ENCODE measurements around the gene BICD2.

GRCh38 chr9:91395775-91396189, 27.9 kb downstream of the NFIL3 start:
- RRBS = no CpG with 5 or more reads among the region's 3 CpGs

- RRBS = no CpG with 5 or more reads among the region's 16 CpGs
Observed at GRCh38 chr9:91410231-91411062, 13.2 kb downstream of the NFIL3 start.

GRCh38 chr9:91483758-91484382, 60.2 kb upstream of the NFIL3 start:
- RRBS = no CpG with 5 or more reads among the region's 11 CpGs

GRCh38 chr9:91796324-91796699, 153.7 kb downstream of the ROR2 start:
- RRBS = no CpG with 5 or more reads among the region's 3 CpGs

DNA sequence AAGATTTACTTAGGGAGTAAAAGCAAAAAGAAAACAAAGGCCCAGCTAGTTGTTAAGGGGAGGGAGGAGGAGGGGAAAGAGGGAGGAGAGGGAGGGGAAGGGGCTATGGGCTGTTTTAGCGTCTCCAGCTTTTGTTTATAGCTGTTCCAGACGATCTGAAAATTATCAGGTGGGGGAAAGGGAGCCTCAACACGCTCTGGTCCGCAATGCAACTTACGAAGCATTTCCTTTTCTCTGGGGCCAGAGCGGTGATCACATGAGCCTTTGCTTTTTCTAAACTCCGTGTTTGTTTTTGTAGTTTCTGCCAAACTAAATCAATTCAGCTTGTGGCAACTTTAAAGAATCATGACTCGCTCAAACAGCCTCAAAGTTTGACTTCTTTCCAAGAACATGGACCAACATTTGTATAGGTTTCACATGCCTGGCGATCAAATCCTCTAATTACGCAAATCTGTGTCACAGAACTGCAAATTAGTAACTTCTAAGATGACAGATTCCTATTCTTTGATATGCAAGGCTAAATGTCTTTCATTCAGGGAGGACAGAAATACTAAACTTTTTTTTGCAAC, 132.2 kb downstream of the ROR2 start:
- RRBS = no CpG with 5 or more reads among the region's 10 CpGs

DNA sequence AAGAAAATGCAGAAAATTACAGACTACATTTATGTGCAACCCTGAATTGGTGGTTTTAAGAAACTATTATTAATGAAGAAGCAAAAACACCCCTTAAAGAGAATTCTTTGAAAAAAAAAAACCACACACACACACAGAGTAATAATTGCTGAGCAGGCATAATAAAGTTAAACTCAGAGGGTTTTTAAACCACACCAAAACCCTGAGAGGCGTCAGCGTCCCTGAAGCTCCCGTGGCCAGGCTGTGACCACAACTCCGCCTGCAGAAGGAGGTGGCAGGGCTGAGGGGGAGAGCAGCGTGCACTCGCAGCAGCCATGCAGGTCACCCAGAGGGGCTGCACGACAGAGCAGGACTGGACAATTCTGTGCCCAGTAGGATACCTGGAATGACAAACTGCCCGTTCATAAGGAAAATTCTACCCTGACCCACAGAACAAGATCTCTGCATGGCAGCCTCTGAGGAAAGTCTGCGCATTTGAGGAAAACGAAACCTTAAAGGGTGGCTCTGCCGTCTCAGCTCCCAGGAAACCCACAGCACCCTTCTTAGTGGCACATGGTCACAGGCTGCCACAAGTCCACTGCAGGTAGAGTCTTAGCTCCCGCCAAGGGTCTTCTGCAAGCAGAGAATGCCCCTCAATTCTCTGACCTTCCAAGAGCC, 44.0 kb downstream of the ROR2 start:
- RRBS = no CpG with 5 or more reads among the region's 12 CpGs

- RRBS = 5% methylated on average over 7 of the region's 20 CpGs
Observed at GRCh38 chr9:91949294-91949521, 820 bp downstream of the ROR2 start.

GRCh38 chr9:92043369-92043953, 71.8 kb downstream of the SPTLC1 start:
- RRBS = no CpG with 5 or more reads among the region's 4 CpGs

- RRBS = no CpG with 5 or more reads among the region's 8 CpGs
Observed at GRCh38 chr9:92086703-92087271, 28.4 kb downstream of the SPTLC1 start.

DNA sequence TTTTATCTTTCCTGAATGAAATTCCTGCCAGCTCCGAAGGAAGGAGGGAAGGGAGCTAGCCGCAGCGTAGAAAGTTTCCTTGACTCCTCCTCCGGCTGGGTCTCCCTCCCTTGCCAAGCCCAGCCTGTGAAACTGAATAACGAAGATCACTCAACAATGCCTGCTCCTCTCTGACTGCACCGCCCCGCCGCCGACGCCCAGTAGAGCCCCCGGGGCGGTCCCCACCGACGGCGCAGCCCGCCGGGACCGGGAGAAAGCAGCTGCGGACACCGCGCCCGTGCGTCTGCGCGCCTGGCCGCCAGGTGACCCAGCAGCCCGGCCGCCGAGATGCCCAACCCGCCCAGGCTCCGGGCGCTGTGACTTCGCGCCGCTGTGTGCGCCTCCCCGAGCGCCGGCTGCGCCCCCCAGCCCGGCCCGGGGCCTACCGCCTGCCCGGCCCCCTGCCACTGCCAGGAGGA, 25.9 kb upstream of the SPTLC1 start:
- RRBS = 4% methylated on average over 19 of the region's 44 CpGs

DNA sequence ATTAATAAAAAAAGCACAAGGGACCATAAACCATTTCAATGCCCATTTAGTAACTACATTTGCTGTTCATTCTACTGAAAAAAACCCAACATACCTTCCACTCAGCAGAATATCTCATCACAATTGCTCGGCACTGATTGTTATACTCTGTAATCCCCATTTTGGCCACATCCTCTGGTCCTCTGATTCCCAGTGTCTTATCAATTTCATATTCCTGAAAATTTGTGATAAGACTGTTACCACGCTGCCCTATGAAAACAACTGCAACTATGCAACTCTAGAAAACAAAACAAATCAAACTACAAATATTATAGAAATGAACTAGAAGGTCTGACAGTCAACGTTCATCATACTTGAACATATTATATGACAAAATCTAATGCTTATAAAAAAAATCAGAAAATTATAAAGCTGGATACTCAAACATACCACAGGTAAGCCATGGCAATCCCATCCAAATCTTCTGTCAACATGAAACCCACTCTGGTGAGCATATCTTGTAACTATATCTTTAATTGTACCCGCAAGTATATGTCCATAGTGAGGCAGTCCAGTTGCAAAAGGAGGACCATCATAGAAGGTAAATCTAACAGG, 5.7 kb downstream of the IARS1 start:
- RRBS = no CpG with 5 or more reads among the region's 4 CpGs

- RRBS = 5% methylated on average over 2 of the region's 20 CpGs
Observed at GRCh38 chr9:92294248-92294981, 918 bp upstream of the IARS1 start.

- RRBS = no CpG with 5 or more reads among the region's 2 CpGs
Observed at GRCh38 chr9:92310457-92310839, 14.7 kb downstream of the NOL8 start.

DNA sequence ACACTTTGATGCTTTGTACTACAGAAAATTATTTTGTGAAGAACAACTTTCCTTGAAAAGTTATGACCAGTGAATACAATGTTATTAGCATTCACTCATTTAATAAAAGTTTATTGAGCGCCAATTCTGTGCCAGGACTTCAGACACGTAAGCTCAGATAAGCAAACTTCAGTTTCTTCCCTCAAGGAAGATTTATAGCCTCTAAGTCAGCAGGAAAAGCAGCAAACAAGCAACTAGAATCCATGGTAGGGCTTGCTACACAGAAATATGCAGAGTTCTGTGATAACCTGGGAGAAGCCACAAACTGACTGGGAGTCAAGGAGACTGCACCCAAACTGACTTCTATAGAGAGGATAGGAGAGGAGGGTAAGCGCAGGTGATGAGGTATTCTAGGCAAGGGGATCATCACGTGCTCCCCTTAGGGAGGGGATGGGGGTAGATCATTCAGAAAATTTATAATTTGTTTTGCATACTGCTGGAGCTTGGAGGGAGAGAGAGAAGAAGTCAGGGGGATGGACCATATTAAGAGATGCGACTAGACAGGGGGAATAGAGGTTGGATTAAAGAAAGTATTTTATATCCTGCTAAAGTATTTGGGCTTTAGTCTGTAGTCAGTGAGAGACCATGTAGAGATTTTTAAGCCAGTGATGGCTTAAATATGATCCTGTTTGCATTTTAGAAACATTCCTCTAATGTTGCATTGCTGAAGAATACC, 1.5 kb upstream of the OGN start:
- RRBS = no CpG with 5 or more reads among the region's 5 CpGs

- RRBS = no CpG with 5 or more reads among the region's 2 CpGs
Observed at GRCh38 chr9:92666006-92666299, 4.0 kb downstream of the IPPK start.

- RRBS = 2% methylated on average over 26 of the region's 57 CpGs
Observed at GRCh38 chr9:92764513-92764955, at the start of gene BICD2. TSS of gene BICD2 (minus strand) at chr9:92764833.

- RRBS = no CpG with 5 or more reads among the region's 2 CpGs
Observed at GRCh38 chr9:92769335-92769607, 4.6 kb upstream of the BICD2 start.

DNA sequence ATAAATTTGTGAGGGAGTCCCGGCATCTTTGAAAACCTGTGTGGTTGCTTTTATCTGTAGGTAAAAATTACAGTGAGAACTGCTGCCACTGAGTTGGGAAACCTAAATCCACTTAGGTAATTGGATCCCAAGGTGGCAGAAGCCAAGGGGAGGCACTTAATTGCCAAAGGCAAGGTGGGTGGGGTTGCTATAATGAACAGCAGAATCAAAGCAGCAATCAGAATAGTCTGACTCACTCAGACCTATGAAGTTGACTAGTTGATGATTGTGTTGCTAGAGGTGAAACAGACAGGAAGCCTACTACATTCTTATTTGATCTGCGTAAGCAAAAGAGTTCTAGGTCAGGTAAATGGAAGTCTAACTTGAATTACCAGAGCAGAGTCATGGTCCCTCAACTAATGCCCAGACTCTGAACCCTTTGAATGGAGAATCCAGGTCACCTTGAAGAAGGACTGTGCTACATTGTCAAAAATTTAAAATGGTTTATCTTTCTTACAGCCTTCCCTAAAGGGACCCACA, 17.3 kb upstream of the BICD2 start:
- RRBS = no CpG with 5 or more reads among the region's 2 CpGs

GRCh38 chr9:93033332-93034234, 24.9 kb upstream of the SUSD3 start:
- RRBS = no CpG with 5 or more reads among the region's 19 CpGs

DNA sequence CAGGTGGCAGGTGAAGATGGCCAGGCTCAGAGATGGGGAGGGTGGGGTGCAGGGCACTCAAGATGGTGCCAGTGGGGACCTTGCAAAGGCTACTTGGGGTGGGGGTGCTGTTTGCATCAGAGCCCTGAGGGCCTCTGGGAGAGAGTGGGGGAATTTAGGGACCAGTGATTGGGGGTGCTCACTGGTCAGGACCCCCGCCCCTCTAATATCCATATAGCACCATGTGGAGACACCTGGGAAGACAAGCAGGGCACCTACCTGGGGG, 22.2 kb upstream of the SUSD3 start:
- RRBS = no CpG with 5 or more reads among the region's 1 CpG